Measurements from ENCODE around the genes DSN1, SRC and BLCAP.

DNA sequence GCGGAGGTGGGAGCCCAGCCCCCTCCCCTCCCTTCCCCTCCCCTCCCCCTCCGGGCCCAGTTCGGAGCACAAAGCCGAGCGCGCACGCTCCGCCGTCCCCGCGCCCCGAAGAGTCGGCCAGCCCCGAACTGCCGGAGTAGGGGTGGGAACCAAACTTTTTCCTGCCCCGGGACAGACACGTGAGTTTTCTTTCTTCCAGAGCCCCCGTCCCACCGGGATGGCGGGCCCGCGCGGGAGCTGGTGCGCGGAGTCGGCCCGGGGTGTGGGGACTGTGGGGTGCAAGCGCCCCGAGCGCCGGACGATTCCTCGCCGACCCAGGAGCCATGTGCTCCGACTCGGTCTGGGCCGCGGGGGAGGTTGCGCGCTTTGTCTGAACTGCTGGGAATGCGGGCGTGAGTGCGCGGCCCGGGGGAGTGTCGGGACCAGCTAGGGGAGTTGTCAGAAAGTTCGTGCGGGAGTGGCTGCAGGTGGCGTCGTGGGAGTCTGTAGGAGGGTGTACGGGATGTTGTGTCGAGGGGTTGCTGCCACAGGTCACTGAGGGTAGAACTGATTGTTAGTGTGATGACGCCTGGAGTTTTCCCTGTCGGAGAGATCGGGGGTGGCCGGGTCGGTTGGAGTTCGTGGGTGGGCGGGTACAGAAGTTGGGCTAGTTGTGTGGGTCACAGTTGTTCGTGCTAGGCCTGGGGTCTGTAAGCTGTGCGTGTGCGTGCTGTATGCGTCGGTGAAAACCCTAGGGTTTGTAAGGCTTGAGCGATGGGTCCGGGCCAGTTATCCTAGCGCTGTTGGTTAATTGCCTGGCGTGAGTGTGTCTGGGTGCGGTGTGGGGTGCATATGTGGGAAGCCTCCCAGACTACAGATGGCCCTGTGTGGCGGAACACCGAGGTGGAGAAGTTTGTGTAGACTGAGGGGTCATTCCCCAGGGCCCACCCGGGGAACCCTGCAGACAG, 1.3 kb downstream of the TGIF2 start:
- PRO-cap, result bidirectional peak, plus-strand start at position 664 of the sequence, minus-strand start at position 342 of the sequence

- PRO-cap, result no peak
These were observed 6.1 kb downstream of the RAB5IF start for GRCh38 chr20:36611383-36612408.

- PRO-cap, result bidirectional peak, plus-strand start at chr20:36773958, minus-strand start at chr20:36773709
These were observed at the start of gene DSN1 for GRCh38 chr20:36772819-36774091. Gene DSN1 (minus strand): TSS chr20:36773763.

DNA sequence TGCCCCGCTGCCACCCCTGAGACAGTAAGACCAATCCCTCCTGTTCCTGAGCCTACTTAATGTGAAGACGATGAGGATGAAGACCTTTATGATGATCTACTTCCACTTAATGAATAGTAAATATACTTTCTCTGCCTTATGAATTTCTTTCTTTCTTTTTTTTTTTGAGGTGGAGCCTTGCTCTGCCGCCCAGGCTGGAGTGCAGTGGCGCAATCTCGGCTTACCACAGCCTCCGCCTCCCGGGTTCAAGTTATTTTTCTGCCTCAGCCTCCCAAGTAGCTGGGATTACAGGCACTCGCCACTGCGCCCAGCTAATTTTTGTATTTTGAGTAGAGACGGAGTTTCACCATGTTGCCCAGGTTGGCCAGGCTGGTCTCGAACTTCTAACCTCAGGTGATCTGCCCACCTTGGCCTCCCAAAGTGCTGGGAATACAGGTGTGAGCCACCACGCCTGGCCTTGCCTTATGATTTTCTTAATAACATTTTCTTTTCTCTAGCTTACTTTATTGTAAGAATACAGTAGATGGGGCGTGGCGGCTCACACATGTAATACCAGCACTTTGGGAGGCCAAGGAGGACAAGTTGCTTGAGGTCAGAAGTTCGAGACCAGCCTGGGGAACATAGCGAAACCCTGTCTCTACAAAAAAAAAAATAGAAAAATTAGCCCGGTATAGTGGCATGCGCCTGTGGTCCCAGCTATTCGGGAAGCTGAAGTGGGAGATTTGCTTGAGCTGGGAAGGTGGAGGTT, 37.1 kb downstream of the SAMHD1 start:
- PRO-cap, result no peak

DNA sequence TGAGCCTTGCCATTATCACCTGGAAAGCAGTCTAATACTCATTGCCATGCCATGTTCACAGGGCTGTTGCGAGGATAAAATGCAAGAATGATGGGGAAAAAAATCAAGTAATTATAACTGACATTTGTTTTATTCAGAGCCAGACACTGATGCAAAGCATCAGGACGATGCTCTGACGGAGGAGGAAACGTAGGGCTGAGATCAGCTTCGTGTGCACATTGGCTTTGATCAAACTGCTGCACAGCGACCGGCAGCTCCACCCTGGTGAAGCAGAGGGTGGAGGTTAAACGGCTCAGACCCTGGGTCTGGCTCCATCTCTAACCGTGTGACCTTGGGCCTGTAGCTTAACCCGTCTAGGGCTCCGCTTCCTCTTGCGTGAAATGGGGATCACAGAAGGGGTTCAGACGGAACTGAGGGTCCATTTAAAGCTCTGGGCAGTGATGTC, 796 bp downstream of the RBL1 start:
- PRO-cap, result no peak

- PRO-cap, result no peak
These were observed 26.9 kb downstream of the MANBAL start for GRCh38 chr20:37316130-37316977.

DNA sequence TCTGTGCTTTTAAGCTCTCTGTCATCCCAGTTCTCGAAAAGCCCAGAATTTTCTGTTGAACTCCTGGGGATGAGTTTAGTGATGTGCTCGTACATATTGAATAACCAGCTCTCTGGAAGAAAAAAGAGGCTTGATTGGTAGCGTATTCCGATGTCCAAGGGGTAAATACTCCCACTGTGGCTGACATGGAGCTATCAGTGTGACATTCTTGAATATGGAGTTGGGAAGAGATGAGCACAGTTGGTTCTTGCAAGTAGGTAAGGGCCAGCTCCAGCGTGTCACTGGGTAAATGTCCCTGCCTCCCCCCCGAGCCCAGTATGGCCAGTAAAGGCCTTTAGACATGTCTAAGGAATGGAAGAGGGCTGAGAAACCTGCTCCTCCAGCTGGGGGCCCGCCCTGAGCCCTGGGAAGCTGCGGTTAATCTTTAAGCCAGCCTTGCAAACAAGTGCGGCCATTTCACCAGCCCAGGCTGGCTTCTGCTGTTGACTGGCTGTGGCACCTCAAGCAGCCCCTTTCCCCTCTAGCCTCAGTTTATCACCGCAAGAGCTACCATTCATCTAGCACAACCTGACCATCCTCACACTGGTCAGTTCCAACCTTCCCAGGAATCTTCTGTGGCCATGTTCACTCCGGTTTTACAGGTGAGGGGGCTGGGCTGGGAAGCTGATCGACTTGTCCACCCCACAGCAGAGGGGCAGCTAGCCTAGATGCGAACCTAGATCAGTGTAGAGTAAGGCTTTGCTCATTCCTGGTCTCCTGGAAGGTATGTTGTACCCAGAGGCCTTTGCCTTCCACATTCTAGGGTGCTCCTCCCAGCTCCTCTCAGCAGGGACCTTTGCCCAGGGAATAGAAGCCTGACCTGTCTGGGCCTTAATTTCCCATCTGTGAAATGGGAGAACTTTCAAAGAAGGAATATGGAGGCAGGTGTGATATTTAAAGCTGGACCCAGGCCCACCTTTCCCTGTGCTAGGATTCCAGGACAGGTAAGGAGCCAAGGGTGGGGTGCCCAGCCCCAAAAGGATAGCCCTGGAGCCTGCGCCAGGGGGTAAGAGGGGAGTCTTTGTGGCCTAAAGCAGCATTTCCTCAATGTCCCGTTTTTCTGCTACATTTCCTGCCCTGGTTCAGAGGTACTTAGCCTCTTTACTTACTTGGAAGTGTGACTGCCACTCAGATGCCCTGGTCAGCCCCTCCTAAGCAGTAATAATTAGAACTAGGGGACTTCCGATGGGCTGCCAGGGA, 1.3 kb upstream of the SRC start:
- PRO-cap, result no peak

DNA sequence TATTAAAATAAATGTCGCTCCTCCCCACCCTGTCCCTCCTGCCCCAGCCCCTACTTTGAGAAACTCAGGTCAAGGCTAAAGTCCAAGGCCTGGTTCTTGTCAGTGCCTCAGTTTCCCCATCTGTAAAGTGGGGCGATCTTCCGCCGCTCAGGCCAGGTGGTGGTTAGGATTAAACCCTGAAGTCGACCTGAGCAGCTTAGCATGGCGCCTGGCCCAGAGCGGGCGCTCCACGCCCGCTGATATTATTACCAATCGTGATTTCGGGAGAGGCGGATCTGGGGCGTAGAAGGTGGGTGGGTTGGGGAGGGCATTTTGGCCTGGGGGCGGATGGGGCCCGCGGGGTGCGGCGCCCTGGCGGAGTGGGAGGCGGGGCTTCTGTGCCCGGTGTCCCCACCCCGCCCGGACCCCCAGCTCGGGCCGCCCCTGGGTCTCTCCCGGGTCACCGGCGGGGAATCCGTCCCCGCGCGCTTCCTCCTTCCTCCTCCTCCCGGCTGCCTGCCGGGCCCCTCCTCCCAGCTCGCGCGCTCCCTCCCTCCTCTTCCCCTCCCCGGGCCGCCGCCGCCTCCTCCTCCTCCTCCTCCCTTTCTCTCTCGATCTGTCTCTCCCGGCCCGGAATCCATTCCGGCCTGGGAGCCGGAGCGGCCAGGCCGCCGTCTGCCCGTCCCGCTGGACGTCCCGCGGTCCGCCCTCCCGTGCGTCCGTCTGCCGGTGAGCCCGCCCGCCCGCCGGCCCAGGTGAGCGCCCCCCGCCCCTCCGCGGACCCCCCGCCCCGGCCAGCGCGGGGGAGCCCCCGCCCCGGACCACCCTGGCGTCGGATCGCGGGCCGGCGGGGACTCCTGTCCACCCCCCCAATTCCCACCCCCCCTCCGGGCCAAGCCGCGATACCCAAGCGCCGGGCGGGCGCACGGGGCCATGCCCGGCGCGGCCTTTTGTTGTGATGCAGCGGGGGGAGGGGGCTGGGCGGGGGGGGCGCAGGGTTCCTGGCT, at the start of gene SRC:
Gene SRC, plus strand, starts transcription at position 619 of the 986 bp plus-strand sequence.
- PRO-cap, result bidirectional peak, plus-strand start at position 619 of the sequence, minus-strand start at position 497 of the sequence

GRCh38 chr20:37404569-37405131, 58.7 kb downstream of the SRC start:
- PRO-cap, result no peak

DNA sequence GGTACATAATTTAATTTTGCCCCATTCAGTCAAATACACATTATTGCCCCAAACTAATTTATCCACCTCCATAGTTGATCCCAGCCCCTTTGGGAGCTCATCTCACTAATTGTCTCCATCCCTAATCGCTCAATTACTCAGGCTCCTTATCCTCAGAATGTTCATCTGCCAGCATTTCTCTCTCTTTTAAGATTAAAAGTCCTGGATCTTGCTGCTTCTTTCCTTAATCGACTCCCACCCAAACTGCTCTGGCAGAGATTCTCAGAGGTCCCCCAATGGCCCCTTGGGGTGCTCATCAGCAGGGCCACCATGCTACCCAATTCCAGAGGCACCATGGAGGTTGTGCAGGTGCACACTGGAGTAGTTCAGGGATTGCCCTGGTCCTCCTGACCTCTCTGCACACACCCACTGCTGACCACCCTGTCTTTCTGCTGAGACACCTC, 18.3 kb upstream of the NNAT start:
- PRO-cap, result no peak

GRCh38 chr20:37506021-37506696, 14.9 kb upstream of the NNAT start:
- PRO-cap, result no peak

- PRO-cap, result no peak
These were observed 736 bp upstream of the NNAT start for GRCh38 chr20:37520200-37520827.

- PRO-cap, result bidirectional peak, plus-strand start at chr20:37528168, minus-strand start at chr20:37527873
These were observed at the start of gene BLCAP for GRCh38 chr20:37527413-37528003. Gene BLCAP (minus strand): TSS chr20:37527876.

- PRO-cap, result no peak
These were observed 51.8 kb downstream of the CTNNBL1 start for GRCh38 chr20:37745596-37746039.

DNA sequence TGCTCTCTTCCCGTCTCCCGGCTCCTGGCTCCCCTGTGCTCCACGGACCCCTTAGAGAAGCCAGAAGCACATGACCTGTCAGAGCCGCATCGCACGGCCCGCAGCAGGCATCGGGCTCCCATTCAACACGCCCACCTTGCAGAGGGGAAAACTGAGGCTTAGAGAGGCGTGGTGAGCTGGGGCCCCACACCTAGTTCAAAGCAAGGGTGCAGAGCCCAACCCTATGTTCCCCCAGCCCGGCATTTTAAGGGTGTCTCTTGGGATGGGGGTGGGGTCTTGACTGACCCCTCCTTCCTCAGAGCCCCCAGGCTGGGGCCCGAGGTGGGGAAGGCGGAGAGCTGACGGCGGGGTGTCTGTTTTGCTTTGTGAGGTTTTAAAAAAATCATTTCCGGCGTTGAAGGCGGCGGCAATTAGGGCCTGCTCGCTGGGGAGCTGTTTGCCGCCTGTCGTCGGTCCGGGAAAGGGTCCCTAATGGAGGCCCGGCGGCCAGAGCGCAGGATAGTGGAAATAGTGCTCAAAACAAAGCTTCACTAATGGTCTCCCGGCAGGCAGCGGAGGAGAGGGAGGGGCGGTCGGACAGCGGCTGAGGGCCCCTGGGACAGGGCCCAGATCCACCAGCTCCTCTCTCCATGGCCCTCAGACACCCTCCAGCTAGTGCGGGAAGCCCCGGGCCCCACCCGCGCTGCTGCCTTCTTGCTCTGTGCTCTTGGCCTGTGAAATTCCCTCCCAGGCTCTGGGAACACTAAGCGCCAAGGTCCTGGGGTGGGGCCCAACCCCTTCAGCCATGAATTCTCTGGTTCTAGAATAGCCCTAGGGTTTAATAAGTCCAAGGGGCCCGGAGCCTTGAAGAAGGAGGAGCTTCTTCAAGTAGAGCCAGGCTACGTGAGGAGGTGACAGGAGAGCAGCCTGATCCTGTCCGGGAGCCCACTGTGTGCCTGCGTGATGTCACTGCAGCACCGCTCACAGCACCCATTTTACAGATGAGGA, 12.0 kb downstream of the VSTM2L start:
- PRO-cap, result no peak

- PRO-cap, result no peak
These were observed 13.1 kb downstream of the VSTM2L start for GRCh38 chr20:37916122-37916429.

DNA sequence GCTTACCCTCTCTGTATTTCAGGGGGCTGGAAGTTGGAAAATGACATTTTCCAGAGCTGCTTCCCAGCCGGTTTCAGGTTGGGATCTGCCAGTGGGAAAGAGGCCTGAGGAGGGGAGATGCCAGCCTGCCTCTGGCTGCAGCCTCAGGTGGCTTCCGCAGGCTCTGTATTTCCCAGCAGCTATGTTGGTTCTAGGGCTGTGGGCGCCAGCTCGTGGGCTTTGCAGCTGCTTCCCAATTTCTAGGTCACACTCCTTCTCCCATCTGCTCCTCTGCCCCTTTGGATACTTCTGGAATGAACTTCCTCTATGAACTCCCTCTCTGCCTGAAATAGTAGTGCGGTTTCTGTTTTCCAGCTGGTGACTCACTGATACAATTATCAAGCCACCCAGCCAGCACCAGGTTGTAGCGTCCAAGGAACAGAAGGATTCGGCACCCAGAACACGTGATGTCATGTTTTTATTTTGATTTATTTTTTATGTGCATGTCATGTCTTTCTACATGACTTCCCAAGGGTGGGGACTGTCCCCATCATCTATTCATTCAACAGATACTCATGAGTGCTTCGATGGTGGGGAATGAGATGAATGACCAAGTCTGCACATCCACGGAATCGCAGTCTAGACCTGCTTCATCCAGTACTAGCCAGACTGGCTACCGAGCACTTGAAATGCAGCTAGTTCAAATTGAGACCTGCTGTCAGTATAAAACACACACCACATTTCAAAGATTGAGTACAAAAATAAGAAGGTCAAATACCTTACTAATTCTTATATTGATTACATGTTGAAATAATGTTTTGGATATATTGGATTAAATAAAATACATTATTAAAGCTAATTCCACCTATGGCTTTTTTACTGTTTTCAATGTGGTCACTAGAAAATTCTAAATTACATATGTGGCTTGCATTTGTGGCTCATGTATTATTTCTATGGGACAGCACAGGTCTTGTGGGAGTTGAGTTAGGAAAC, 37.8 kb downstream of the TGM2 start:
- PRO-cap, result no peak

DNA sequence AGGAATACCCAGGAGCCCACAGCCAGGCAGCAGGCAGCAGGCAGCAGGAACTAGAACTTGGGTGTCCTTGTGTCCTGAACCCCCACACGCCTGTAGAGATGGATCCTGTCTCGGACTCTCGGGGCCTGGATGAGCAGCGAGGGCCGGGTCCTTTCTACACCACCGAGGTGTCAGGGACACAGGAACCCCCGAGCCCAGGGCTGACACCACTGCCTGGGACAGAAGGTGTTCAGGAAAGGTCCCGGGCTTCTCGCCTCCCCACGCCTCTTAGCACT, 29.6 kb downstream of the TGM2 start:
- PRO-cap, result no peak

- PRO-cap, result no peak
These were observed 6.1 kb upstream of the TGM2 start for GRCh38 chr20:38170848-38171929.

GRCh38 chr20:38208945-38209337, 43.9 kb upstream of the TGM2 start:
- PRO-cap, result no peak